Pericardium (tissue), 1 donor: ENCODE measurements around the genes BPI and PPP1R16B.

DNA sequence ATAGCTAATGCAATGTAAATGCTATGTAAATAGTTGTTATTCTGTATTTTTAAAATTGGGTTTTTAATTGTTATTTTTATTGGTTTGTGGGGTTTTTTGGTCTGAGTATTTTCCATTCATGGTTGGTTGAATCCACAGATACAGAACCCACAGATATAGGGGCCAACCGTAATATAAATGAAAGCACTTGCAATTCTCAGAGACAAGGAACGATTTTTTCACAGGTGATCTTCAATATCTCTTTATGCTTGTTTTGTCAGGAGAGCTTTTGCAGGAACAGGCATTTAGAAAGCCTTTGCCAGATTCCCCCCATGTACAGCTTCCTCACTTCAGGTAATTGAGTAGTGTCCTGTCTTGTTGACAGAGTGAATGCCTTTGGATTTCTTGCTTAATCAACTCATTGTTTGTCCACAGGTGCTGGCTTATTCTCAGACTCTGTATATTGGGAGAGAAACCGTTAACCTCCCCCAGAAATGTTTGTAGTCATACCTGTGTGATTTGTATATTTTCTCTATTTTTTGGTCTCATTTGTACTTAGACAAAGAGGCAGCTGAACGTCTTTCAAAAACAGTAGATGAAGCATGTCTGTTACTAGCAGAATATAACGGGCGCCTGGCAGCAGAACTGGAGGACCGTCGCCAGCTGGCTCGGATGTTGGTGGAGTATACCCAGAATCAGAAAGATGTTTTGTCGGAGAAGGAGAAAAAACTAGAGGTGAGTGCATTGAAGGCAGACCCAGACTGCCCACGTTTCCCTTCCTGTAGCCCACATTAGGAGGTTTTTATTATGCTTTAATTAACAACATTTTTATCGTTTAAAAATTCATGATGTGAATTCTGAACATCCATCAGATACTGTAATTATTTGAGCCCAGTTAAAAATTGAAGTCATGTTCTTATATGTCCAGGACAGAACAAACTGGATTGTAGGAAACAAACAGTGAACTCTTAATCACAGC, 32.3 kb downstream of the RPRD1B start:
- RRBS, result no CpG with 5 or more reads among the region's 12 CpGs

GRCh38 chr20:38074904-38075646, 41.5 kb downstream of the RPRD1B start:
- RRBS, result no CpG with 5 or more reads among the region's 2 CpGs

DNA sequence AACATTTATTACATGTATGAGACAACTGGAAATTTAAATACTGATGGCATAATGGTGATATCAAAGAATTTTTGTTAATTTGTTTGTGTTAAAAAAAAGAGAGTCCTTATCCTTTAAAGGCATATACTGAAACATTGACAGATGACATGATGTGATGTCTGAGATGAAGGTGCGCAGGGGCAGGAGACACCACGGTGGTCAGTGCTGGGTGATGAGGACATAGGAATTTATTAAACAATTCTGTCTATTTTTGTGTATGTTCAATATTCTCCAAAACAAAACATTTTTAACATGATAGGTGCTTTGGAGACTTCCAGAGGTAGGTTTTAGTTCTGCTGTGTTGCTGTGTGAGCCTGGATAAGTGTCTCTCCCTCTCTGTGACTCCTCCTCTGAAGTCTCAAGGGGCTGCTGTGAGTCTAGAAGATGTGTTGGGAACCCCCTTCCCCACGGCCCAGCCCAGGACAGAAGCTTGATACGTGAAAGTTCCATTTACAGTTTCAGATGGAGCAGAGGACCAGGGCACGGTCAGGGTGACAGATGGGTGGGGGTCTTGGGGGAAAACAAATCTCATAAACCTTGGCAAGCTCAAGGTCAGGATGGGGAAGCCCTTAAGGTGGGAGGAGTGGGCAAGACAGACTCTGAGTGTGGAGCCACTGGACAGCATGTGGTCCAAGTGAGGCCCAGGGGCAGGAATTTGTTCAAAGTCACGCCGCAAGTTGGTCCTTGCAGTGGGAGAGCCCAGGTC, 2.3 kb downstream of the TGM2 start:
- RRBS, result no CpG with 5 or more reads among the region's 7 CpGs

DNA sequence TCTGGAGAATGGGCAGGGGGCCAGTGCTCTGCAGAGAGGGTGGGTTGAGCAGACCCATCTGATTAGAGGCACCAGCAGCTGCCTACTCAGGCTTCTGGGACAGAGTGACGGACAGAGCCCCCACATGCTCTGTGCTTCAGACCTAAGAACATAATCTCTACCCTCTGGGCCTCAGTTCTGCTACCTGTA, 26.0 kb upstream of the TGM2 start:
- RRBS, result no CpG with 5 or more reads among the region's 1 CpG

GRCh38 chr20:38255211-38255823, 5.2 kb downstream of the KIAA1755 start:
- RRBS, result no CpG with 5 or more reads among the region's 6 CpGs

DNA sequence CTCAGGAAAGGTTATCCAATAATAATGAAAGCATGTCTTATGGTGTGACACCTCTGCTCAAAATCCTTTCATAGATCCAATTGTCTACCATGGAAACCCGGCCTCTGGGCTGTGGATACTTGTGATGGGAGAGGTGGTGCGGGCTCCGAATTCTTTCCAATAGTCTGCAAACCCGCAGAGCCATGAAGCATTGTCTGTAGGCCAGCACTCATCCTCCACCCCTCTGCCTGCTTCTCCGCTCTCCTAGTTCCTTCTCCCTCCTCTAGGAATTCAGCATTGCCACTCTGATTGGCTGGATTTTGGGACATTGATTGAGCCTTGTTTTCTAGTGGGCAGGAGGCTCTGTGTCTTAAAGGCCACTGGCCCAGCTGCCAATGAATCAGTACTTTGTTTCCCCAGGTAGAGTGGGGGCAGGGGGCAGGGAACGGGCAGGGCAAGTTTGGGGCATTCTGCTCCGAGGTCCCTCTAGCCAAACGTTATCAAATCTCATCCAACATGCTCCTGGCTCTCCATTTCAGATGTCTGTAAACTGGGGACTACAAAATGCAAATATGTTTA, 10.6 kb upstream of the BPI start:
- RRBS, result no CpG with 5 or more reads among the region's 8 CpGs

DNA sequence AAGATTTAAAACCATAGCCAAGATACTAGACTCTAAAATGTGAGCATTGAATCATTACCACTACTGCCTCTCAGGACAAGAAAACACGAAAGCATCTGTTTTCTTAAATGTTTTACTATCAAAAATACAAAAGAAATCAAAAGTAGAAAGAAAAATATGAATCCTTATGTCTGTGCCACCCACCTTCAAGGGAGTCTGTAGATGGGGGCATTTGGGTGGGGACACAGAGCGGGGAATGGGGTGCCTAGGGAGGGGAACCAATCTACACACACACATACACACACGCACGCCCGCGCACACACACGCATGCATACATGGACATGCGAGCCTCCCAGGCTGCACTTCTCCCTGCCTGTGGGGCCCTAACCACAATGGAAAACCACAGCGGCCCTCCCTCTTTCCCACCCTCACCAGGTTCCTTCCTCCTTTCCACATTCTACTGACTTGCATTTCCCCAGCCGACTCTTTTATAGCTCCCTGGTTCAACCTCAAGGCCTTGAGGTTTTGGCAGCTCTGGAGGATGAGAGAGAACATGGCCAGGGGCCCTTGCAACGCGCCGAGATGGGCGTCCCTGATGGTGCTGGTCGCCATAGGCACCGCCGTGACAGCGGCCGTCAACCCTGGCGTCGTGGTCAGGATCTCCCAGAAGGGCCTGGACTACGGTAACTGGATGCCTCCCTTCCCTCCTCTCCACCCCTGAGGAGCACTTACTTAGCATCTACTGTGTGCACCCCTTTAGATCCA, at the start of gene BPI:
BPI (plus strand) TSS at position 465 of the 744 bp plus-strand sequence.
- RRBS, result no CpG with 5 or more reads among the region's 22 CpGs

- RRBS, result no CpG with 5 or more reads among the region's 5 CpGs
Measured at GRCh38 chr20:38504858-38505565, 32.4 kb downstream of the RALGAPB start.

DNA sequence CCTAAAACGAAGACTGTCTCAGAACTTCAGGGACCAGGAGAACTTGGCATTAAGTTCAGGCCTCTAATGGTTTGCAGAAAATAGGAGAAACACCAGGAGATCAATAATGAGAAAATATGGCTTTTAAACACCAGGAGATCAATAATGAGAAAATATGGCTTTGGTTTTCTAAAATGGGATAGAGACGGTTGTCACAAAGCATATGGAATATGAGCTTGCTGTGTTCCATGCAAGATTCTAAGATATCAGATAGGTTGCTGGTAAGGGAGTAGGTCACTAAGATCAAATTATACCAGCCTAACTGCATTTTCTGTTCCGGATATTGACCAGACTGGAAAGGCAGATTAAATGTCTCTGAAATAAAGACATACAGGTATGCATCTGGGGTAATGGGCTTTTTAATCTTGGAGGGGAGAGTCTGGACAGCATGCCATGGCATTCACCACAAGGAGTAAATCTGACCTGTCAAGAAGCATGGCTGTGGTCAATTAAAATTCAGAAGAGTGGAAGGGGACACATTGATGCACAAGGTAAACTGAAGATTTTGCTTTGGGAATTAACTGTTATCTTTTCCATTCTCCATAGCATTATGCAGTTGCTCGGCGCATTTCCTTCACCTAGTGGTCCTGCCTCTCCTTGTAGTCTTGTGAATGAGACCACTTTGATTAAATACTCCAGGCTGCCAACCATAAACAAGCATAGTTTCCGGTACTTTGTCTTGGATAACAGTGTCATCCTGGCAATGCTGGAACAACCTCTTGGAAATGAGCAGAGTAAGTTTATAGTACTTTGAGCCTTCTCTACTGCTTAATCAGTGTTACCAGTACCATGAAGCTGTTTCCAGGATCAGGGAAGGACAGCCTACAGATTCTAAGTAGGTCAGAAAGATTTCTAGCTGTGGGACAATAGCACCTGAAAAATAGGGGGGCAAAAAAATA, 35.1 kb upstream of the ADIG start:
- RRBS, result no CpG with 5 or more reads among the region's 6 CpGs

GRCh38 chr20:38548576-38548961, 32.4 kb upstream of the ADIG start:
- RRBS, result no CpG with 5 or more reads among the region's 1 CpG

GRCh38 chr20:38601057-38601514, 20.1 kb downstream of the ADIG start:
- RRBS, result no CpG with 5 or more reads among the region's 7 CpGs

DNA sequence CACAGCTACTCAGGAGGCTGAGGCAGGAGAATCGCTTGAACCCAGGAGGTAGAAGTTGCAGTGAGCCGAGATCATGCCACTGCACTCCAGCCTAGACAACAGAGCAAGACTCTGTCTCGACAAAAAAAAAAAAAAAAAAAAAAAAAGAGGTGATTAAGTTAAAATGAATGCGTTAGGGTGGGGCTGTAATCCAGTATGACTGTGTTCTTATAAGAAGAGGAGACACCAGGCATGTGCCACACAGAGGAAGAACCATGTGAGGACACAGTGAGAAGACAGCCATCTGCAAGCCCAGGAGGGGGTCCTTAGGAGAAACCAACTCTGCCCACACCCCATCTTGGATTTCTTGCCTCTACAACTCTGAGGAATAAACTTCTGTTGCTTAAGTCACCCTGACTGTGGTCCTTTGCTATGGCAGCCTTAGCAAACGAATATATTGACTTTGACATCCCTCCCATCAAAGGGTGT, 16.0 kb upstream of the PPP1R16B start:
- RRBS, result no CpG with 5 or more reads among the region's 5 CpGs

GRCh38 chr20:38804395-38805331, 834 bp upstream of the PPP1R16B start:
- RRBS, result no CpG with 5 or more reads among the region's 16 CpGs

GRCh38 chr20:38805356-38805860, at the start of gene PPP1R16B:
TSS of gene PPP1R16B (plus strand) at chr20:38805697.
- RRBS, result 3% methylated on average over 9 of the region's 40 CpGs

DNA sequence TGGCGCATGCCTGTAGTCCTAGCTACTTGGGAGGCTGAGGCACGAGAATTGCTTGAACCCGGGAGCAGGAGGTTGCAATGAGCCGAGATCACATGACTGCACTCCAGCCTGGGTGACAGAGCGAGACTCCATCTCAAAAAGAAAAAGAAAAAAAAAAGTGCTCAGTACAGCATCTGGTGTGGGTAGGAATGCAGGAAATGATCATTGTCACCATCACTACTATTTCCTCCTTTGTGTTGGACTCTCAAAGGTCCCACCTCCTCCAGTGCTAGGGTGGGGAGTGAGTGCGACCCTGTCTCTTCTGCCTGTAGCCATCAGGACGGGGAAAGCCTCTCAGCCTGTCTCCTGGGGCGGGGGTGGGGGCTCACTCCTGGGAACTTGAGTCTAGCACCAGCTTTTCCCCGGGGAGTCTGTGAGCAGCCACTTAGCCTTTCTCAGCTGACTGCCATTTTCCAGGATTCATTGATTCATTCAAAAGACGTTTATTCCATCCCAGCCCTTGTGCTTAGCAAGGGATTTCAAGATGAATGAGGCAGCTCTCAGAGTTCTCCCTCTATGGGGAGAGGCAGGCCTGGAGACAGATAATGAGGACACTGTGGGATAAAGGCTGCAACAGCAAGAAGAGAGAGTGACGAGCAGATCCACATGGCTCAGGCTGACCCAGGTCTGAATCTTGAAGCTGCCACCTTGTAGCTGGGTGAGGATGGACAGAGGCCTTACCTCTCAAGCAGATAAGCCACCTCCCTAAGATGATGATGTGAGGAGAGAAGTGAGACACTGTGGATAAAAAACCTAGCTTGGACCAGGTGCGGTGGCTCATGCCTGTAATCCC, 3.6 kb downstream of the PPP1R16B start:
- RRBS, result no CpG with 5 or more reads among the region's 12 CpGs

DNA sequence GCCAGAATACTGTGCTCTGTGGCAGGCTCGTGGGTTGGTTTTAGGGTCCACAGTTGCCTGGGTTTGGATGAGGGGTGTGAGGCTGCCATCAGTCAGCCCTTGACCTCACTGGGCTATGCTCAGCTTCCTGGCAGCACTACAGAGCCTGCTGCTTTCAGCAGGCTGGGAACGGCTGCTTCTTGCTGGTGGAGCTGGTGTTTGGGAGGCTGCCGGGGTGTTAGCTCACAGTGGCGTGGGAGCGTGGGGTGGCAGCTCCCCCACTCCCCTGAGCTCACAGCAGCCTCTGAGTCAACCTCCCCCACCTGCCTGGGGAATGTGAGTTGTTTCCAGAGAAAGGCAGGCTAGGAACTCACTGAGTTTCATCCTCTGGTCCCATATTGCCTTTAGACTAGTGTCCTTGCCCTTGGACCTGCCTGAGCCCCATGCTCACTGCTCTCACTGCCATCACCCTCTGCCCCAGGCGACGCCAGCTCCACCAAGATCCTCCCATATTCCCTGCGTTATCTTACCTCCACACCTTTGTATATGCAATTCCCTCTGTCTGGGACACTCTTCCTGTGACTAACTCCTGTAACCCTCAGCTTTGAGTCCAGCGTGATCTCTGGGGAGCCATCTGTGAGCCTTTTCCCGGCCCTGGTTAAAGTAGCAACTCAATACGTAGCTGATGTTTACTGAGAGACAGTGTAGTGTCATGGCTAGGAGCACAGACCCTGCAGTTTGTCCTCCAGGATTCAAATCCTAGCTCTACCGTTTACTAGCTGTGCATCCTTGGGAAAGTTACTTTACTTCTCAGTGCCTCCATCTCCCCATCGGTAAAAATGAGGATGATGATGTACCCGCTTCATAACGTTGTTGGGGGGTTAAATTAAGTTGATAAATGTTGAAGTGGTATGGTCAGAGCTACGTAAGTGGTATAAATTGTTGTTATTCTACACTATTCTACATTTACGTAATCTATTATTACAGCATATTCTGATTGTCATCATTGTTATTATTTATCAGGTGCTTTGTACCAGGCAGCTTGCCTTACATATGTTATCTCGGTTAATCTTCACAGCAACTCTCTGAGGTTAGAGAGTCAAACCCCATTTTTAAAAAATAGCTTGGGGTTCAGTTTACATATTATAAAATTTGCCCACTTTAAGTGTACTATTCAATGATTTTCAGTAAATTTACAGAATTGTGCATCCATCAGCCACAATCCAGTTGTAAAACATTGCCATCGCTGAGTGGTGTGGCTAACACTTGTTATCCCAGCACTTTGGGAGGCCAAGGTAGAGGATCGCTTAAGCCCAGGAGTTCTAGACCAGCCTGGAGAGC, 35.0 kb downstream of the PPP1R16B start:
- RRBS, result no CpG with 5 or more reads among the region's 20 CpGs

GRCh38 chr20:39042479-39042955, 80.4 kb downstream of the DHX35 start:
- RRBS, result no CpG with 5 or more reads among the region's 8 CpGs

DNA sequence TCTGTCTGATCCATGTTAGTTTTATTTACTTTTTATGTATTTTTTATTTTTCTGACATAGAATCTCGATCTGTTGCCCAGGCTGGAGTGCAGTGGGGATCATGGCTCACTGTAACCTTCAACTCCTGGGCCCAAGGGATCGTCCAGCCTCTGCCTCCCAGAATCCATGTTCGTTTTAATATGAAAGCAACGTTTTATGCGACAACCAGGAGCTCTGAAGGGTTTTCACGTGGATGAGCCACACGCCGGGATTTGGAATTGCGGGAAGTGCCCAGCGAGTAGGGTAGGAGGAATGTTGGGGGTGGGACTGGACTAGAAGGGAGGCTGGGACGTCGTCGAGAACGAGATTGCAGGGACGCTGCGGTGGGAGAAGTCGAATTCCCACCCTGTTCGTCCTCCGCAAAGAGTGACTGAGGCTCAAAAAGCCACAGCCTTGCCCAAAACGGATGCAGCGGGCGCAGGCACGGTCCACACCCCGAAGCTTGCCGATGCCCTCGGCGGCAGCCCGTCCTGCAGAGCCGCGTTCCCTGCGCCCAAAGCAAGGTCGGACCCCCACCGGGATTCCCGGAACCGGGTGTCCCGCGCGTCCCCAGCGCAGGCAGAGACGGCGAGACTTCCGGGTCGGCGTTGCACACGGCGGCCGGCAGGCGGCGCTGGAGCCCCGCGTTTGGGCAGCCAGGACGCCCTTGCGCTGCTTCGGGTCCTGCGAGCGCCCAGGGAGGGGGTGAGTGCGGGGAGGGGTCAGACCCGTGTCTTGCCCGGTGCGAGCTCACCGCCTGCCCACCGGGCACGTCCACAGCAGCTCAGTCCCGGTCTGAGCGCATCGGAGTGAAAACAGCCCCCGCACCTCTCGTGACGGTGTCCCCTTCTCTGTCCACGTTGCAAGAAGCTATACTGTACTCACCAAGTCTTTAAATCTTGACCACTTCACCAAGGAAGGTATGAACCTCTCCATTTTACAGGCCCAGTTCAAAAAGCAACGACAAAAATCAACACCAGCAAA, 87.8 kb downstream of the DHX35 start:
- RRBS, result 2% methylated on average over 8 of the region's 71 CpGs

- RRBS, result no CpG with 5 or more reads among the region's 3 CpGs
Measured at GRCh38 chr20:40584334-40584987, 104.6 kb downstream of the MAFB start.

DNA sequence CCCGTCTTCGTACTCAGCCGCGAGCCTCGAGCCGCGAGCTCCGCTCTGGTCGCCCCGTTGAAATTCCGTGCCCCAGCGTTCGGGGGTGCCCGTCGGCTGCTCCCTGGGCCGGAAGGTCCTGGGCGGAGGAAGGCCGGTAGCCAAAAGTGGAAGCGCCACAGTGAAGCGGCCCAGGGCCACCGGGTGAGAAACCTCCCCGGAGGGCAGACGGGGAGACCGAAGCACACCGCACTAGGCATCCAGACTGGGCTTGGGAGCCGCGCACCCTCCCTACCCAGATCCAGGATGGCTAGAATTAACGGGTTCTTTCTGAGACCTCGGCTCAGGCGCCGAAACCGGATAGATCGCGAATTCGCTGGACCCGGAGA, 1.3 kb upstream of the MAFB start:
- RRBS, result 6% methylated on average over 5 of the region's 36 CpGs